ENCODE data around the genes EVA1A, TRABD2A and CAPG.

GRCh38 chr2:75560843-75561744 is at the start of gene EVA1A:
TSS of gene EVA1A (minus strand) at chr2:75560939.
- PRO-cap: no peak

GRCh38 chr2:76781212-76782024 is 740.8 kb downstream of the LRRTM4 start:
- PRO-cap: no peak

DNA sequence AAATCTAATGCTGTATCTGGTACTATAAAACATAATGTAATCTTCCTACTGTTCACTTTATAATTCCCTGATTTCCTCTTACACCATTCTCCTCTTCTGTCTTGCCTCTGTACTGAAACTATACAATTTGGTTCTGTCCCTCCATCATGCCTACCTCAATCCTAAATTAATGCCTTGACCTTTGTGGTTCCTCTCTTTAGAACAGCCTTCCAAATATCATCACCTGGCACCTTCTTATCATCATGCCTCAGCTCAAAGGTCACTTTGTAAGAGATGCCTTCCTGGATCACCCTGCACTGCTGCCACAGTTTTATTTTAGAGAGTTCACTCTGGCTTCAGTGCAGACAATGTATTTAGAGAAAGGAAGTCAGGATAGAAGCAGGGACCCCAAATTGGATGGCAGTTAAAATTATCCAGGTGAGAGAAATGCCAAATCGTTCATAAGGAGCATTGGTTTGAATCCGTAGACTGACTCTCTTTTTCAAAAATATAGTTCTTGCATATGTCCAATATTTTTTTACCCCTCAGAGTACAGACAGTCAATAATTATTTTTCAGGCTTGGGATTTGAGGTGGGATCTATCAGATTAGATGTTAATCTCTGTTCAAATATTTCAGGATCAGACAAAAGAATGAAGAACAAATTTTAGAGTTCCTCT is 64.4 kb downstream of the LRRTM4 start:
- PRO-cap: no peak

DNA sequence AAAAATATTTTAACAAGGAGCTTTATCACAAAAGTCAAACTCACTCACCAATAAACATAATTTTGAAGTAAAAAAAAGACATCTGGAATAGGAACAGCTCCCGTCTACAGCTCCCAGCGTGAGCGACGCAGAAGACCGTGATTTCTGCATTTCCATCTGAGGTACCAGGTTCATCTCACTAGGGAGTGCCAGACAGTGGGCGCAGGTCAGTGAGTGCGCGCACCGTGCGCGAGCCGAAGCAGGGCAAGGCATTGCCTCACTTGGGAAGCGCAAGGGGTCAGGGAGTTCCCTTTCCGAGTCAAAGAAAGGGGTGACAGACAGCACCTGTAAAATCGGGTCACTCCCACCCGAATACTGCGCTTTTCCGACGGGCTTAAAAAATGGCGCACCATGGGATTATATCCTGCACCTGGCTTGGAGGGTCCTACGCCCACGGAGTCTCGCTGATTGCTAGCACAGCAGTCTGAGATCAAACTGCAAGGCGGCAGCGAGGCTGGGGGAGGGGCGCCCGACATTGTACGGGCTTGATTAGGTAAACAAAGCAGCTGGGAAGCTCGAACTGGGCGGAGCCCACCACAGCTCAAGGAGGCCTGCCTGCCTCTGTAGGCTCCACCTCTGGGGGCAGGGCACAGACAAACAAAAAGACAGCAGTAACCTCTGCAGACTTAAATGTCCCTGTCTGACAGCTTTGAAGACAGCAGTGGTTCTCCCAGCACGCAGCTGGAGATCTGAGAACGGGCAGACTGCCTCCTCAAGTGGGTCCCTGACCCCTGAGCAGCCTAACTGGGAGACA is 231.7 kb upstream of the LRRTM4 start:
- PRO-cap: no peak

- PRO-cap: unidirectional peak, plus-strand start at chr2:81212966
Observed at GRCh38 chr2:81212735-81213202, 908.2 kb upstream of the LRRTM1 start.

DNA sequence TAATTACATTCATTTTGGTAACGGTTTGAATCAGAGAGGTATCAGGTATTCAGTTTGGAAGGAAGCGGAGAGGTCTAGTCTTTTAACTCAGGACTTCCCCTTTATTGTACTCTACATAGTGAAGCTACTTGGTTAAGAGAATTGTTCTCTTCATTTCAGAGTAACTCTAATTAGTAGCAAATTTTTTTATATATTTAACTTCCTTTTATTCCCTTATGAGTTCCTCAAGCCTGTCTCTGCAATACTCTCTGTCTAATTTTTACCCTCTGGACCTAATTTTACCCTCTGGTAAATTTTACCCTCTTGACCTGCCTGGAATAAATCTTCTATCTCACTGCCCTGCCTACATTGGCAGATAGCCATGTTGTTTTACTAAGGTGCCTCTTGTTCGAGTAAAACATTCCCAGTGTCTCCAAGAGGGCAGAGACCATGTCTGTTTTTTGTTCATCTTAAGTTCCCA is 170.6 kb downstream of the DNAH6 start:
- PRO-cap: no peak

GRCh38 chr2:84880500-84881690 is at the start of gene TRABD2A:
TSS of gene TRABD2A (minus strand) at chr2:84881084.
- PRO-cap: no peak

DNA sequence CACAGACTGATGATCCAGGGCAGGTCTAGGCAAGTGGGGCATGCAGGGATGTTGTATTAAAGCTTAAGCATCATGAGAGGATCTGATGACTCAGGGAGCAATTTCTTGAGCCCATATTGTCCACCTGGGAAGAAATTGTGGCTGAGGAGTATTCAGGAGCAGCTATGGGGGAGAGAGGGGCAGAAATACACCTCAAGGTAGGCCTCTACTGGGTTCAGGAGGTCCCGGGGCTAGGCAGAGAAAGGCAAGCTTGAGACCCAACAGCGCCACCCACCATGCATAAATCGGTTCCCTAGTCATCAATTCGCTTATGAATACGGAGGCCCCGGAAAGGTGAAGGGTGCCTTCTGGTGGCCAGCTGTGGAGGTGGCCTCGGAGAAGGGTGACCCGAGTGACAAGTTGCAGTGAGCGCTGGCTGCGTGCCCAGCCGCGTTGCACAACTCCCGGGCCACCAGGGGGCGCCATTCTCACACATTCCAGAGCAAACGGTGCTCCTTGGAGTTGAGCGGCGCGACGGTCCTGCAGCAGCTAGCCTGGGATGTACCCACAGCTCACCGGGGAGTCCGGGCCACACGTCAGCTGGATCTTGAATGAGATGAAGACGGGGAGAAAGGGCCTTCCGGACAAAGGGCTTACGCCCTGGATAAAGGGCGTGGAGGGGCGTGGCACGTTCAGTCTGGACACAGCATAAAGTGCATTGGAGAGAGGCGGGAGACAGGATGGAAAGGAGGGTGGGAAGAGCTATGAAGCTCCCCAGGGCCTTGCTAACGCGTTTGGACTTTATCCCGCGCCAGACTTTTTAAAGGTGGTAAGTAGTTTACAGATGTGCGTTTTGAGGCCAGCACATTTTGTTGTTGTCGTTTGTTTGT is 20.3 kb downstream of the TMSB10 start:
- PRO-cap: unidirectional peak, plus-strand start at position 723 of the sequence

- PRO-cap: bidirectional peak, plus-strand start at chr2:84972081, minus-strand start at chr2:84972058
Observed at GRCh38 chr2:84971836-84972459, 987 bp downstream of the KCMF1 start.

GRCh38 chr2:85143495-85144291 is 10.5 kb downstream of the TCF7L1 start:
- PRO-cap: no peak

GRCh38 chr2:85306110-85306743 is 21.6 kb downstream of the TGOLN2 start:
- PRO-cap: no peak

DNA sequence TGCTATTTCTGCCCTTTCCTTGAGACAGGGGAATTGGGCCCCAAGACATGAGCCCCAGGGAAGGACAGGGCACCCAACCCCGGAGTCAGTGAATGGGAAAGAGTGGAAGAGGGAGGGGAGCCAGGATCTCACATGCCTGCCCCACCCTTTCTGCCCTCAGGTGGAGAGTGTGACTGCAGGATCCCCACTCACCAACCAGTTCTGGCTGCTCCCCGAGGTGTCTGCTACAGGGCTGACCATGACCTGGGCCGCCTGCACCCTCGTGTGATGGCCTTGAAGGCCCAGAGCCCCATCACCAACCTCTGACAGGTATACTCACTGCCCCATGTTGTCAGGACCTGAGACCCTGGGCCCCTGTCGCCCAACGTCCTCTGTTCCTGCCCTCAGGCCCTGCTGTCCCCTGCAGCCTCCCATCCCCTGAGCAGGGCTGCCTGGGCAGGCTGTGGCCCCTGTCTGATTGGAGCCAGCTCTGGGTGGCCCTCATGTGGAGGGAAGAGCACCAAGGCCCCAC is 11.9 kb downstream of the TGOLN2 start:
- PRO-cap: no peak

DNA sequence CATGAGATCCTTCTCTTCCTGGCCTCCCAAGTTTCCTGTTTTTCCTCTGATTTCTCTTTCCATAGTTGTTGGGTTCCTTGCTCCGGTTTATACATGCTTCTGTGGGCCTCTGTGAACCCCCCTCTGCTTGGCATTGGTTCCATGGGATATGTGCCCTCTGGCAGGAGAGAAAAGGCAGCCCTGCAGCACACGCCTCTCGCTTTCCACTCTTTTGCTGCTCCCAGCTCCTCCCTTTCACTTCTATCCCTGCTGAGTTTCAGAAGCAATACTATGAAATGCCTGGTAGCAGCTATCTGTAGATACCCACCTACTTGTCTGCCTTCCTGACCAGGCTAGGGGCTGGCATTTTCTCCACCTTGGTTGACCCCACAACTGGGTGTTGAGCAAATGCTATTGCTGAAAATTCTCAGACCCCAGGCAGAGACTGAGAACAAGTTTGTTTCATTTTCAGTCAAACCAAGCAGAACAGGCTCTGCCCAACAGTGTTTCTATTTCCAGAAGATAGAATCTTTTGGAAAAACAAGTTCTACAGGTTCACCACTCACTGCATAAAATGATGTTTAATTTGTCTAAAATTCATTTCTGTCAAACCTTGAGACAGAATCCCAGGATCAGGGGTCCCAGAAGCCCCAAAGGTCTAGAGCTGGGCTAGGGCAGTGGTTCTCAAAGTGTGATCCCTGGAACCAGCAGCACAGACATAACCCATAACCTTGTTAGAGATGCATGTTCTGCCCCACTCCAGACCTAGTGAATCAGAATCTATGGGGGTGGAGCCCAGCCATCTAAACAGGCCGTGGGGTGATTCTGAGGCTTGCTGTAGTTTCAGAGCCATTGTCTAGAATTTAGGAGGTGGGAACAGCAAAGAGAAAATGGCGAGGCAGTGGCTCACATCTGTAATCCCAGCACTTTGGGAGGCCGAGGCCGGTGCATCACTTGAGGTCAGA is 13.3 kb downstream of the CAPG start:
- PRO-cap: no peak

GRCh38 chr2:85410165-85410898 is at the start of gene CAPG:
TSS of gene CAPG (minus strand) at chr2:85410366.
- PRO-cap: bidirectional peak, plus-strand start at chr2:85410478, minus-strand start at chr2:85410363

DNA sequence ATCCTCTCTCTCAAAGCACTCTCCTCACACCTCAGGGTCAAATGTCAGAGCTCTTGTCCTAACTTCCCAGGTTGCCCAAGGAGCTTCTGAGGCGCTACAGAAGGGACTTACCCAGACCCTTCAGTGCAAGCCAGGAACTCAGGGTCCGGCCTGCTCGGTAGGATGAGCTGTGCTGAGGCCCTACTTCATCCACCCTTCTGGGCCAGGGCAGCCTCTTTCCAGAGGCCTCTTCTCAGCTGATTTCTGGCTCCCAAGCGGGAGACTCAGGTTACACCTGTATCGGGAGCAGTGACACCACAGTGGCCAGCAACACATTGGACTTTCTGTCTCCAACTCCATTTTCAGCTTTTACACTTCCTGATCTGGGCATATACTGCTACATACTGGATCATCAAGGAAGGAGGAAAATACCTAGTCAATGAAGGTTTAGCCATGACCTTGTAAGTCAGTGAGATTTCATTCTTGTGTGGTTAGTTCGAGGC is 823 bp downstream of the SH2D6 start:
- PRO-cap: no peak

GRCh38 chr2:85468243-85469078 is 49.9 kb downstream of the SH2D6 start:
- PRO-cap: no peak

DNA sequence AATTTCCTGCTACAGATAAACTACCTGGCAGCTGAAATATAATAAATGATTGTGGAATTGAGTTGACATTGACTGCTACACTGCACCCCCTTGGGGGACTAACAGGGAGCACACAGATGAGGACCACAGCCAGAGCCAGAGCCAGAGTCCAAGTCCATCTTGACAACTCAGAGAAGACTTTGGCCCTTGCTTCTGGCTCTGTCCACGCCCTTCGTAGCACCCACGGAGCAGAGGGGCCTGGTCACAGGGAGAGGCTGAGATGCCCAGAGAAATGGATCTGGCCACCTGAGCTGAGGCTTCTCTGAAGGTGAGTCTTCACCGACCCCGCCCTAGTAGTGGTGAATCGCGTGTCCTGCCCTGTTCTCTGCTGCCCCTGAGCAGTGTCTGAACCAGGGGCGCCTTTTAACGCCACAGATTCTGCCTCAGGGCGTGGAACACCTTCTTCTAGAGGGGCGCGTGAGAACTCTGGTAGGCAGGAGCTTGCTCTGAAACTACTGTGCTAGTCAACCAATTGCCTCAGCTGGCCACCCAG is 35.7 kb upstream of the MAT2A start:
- PRO-cap: no peak

GRCh38 chr2:85536456-85536903 is 2.5 kb upstream of the MAT2A start:
- PRO-cap: no peak

GRCh38 chr2:85540870-85541561 is 2.0 kb downstream of the MAT2A start:
- PRO-cap: no peak

GRCh38 chr2:85561080-85561369 is 268 bp downstream of the GGCX start:
- PRO-cap: no peak